Tongue (tissue), 2 donors: Measurements from ENCODE around the genes COBLL1 and SCN3A.

- RAMPAGE, long total RNA: no peak
Observed at GRCh38 chr2:164700528-164700989, 79.3 kb upstream of the GRB14 start.

DNA sequence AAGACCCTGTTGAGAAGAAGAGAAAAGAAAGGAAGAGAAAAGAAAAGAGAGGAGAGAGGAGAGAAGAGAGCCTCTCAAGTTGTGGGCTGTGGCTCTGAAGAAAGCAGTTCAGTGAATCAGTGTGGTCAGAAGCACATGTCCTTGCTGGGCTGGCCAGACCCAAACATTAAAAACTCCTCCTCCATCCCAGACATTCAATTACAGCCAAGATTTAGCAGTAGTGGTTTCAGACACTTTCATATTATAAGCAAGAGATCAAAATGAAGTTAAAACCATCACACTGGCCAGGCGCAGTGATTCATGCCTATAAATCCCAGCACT is 58.3 kb downstream of the COBLL1 start:
- RAMPAGE, long total RNA: no peak

- RAMPAGE, long total RNA: no peak
Observed at GRCh38 chr2:164784244-164785062, 57.2 kb downstream of the COBLL1 start.

- RAMPAGE, long total RNA: no peak
Observed at GRCh38 chr2:164841656-164842441, at the start of gene COBLL1. TSS of gene COBLL1 (minus strand) at chr2:164841823.

DNA sequence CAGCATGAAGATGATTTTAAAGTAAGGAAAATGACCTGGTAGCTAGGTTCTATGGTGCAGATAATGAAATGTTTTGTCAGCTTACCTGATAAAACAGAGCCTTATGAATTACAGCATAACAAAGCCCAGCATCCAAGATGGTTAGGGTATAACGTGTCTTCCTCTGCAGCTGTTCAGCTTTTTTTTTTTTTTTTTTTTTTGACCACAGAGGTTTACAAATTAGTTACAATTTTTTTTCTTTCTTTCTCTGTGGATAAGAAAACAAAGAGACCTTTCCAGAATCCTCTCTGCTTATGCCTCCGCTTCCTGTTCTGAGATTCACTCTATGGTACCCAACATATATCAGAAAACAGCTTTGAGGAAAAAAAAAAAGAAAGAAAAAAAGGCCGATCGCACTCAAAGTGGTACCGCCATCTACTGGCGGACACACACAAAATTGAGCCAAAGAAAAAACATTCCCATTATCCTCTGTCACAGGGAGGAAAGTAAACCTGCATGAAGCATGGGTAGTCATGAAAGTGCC is at the start of gene SCN3A:
TSS of gene SCN3A (minus strand) at position 313 of the 523 bp plus-strand sequence.
- RAMPAGE, long total RNA: no peak

DNA sequence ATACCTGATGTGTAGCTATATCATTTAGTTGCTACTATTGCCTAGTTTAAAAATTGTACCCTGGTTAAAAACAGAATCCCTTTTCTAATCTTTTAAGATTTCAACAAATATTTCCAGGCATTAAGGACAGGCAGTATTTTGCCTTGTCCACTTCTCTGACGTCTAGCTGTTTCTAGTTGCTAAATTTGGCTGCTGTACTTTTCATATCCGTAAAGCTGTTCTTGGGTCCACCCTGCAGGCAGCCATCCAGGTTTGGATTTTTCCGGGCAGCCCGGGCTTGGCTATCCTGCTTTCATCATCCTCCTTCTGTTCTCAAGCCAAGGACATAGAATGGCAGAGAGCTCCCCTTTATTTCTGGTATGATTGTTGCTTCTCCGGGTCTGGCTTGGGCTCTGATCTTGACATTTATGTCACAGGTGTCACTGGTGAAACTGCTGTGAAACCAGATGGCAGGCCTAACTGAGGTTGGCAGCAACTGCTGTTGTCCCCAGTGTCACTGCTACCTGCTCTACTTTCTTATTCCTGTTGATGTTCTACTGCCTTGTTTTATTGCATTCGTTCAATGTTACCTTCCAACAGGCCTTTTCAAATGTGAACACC is 35.5 kb downstream of the SCN2A start:
- RAMPAGE, long total RNA: no peak

- RAMPAGE, long total RNA: no peak
Observed at GRCh38 chr2:167189584-167190291, 103.1 kb upstream of the B3GALT1 start.

GRCh38 chr2:168112340-168113304 is 134.8 kb downstream of the STK39 start:
- RAMPAGE, long total RNA: no peak

GRCh38 chr2:168240894-168241367 is 6.5 kb downstream of the STK39 start:
- RAMPAGE, long total RNA: no peak

- RAMPAGE, long total RNA: no peak
Observed at GRCh38 chr2:168245573-168245919, 1.8 kb downstream of the STK39 start.

GRCh38 chr2:168460457-168460958 is 4.4 kb downstream of the CERS6 start:
- RAMPAGE, long total RNA: no peak

GRCh38 chr2:168480319-168480838 is 24.3 kb downstream of the CERS6 start:
- RAMPAGE, long total RNA: no peak

- RAMPAGE, long total RNA: no peak
Observed at GRCh38 chr2:168489862-168490407, 33.9 kb downstream of the CERS6 start.

DNA sequence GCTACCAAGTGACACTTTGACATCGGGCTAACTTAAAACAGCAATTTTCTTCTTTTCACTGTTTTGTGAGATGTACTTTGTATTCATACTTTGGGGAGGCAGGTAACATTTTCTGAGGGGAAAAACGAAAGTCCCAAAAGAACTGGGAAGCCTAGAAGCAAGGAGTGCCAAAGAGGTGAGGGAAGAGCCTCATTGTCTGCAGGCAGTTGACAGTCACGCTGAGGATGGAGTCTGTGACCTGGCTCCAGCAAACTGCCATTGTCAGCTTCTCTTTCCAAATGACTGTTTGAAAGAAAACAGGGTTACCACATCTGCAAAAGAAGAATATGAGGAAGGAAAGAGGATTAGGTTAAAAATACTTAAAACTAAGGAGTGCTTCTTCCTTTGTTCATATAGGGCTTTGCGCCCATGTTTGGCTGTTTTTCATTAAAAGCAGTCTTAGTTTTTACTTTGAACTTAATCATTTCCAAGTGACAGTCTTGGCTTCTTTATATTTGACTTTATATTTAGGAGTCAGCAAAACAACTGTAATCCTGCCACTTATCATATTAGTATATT is 34.9 kb downstream of the CERS6 start:
- RAMPAGE, long total RNA: no peak

DNA sequence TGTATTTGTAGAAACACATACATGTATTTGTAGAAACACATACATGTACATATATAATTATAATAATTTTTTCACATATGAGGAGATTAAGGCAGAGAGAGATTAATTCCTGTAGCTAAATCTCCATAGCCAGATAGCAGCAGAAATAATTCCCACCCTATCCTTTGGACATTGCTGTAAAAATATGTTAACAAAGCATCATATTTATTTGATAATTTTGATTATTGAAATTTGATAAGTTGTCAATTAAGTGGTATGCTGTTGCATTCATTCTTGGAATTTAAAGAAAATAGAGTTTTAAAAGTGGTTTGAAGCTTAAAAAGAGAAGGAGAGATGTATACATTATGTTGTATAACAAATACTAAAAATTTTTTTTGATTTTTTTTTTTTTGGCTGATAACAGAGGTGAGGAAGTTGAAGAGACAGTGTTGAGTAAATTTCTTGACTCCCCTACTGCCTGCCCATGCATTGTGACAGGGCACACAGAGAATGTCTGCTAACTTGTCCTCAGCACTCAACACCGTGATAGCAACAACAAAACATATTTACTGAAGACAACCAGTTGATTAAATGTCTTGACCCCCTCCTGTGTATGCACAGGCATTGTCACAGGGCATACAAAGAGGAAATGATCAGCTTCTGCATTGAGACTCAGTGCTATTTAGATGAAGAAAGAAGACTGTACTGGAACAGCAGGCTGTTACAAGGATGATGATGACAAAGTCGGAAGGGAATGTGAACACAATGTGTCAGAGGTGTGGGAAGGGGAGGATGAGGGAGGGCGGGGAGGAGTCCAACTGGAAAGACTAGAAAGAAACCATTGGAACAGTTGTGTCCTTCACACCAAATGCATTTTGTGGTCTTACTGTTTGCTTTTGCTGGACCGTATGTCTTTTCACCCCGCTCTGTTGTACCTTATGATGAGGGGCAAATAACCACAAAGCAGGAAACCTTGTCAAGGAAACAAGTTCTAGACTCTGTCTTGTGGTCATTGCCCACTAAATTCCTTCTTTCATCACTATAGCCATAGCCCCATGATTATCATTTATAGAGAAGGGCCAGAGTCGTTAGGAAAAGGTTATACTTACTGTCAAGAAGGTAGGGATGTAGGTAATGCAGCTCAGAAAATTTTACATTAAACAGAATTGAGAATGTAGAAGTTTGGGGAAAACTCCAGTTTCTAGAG is 89.5 kb downstream of the CERS6 start:
- RAMPAGE, long total RNA: no peak

DNA sequence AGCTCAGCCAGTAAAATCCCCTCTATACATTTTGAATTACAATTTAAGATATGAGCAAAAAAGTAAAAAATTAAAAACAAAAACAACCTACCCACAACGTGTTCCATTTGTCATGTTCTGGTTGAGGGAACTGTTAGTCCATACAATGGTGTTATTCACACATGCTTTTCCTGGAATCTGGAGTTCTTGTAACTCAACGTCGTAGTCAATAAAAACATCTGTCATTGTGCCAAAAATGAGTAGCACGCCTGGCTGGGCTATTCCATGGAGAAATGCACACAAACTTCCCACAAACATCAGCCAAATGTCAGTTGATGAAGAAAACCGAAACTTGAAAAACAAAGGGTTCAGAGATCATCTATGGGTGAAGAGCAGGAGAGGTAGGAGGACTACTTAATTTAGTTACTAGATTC is 17.9 kb downstream of the ABCB11 start:
- RAMPAGE, long total RNA: no peak

DNA sequence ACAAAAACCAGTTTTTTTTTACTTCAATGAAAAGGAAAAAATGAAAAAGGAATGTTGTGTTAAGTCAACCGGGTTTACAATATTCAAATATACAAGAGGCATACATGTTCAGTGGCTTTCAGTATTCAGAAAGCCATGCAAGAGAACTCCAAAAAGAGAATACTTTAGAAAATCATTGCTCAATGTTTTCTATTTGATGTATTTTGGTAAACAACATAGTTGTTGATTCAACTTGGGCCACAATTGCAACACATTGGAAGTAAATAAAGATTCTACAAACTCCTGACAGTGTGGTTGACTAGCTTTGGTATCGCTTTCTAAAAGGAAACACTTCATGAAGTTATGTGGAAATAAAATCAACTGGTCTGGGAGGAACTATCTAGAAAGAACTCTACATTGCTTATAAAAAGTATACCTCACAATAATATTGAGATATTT is 2.7 kb downstream of the DHRS9 start:
- RAMPAGE, long total RNA: no peak

DNA sequence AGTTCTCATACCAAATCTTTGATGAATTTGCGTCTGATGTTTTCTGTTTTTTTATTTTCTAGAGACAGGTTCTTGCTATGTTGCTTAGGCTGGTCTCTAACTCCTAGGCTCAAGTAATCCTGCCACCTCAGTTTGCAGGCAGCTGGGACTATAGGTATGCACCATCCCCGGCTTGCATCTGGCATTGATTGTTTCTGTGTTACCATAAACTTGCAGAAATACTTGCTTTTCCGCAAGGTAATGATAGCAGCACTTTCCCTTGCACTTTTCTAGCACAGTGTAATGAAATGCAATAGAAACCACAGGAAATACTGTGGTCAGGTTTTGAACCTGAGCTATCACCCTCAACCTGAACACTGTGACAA is 38.2 kb downstream of the DHRS9 start:
- RAMPAGE, long total RNA: no peak

DNA sequence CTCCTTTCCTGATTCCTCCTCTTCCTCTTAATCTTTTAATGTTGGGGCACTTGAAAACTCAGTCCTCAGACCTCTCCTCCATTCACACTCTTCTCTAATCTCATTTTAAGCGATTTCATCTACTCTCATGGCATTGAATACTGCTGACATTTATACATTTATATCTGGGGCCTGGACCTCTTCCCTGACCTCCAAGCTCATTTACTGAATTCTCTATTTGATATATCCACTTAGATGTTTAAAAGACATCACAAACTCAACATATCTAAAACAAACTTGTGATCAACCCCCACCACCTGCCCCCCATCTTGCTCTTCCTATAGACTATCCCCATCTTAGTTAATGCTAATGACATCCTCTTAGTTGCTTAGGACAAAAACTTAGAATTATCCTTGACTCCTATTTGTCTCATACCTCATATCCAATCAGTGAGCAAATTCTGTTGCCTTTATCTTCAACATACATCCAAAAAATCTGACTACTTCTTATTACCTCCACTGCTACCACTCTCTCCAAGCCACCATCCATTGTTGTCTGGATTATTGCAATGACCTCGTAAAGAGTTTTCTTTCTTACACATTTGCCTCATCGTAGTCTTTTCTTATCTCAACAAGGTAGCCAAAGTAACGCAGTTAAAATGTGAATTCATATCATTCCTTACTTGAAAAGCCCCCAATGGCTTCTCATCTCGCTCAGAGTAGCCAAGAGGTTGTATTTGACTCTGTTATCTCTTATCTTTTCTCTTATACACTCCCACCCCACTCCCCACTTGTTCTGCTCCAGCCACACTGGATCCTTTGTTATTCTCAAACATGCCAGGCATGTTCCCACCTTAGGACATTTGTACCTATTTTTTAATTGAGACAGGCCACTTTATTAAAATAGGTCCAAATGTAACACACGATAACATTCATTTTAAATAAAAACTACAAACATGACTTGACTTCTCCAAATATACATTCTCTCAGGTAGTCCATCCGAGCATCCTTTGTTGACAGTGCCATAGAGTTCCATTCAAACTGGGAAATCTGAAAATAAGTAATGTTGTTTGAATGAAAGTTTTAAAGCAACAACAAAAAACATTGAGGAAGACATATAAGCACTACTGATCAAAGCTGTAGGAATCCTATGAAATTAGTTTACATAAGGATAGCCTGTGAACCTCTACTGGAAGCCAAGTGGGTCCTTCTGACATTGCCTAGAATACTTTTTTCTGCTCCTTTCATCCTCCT is 19.8 kb downstream of the KLHL41 start:
- RAMPAGE, long total RNA: no peak

GRCh38 chr2:169711676-169711957 is 17.3 kb downstream of the PHOSPHO2 start:
- RAMPAGE, long total RNA: no peak